M059J (cell line): ENCODE measurements around the genes MON1B and SYCE1L.

- RAMPAGE, long total RNA = no peak
These were observed 1.6 kb downstream of the TMEM170A start for GRCh38 chr16:75462848-75463290.

DNA sequence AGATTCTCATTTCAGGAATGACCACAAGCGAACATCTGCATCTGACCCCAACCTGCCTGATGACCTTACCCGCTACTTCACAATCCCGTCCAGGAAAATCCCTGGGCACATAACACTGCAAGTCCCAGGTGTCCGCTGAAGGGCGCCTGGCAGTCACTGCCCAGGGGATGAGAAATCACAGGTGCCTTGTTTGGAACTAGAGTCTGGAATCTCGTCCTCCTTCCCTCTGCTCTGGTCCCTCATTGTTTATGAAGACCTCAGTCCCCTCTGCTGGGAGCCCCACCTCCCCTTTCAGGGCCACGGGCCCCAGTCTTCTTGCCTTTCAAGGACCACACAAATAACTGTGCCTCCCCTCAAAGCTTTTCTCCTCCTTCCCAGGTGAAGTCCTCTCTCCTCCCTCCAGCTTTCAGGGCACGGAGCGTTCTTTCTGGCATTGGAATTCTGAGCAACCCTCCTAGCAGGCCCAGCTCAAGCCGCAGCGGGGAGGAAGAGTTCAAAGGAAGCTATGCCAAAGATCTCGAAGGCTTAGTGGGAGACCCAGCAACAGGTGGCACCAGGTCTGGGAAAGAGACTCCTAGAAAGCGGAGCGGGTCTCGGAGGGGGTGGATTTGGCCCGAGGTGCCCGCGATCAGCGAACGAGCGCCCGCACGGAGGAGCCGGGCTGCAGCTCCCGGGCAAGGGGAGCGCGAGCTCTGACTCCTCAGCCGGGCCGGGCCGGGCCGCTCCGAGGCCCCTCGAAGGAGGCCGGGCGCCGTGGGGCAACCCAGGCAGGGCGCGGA, 19.6 kb downstream of the CHST5 start:
- RAMPAGE, long total RNA = no peak

GRCh38 chr16:76023028-76023301, 254.2 kb upstream of the CNTNAP4 start:
- RAMPAGE, long total RNA = no peak

DNA sequence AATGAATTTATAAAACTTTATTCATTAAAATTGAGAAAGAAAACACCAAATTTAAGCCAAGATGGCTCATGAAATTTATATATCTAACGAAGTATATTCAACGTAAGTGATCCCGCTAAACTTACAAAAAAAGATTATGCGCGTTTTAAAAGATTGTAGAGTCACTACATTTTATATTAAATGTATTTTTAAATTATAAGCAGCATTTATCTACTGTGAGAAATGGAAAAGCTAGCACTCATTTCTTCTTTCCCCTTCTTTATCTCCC, 232.2 kb downstream of the CNTNAP4 start:
- RAMPAGE, long total RNA = no peak

GRCh38 chr16:77190821-77191441, at the start of gene MON1B:
MON1B (plus strand) TSS chr16:77191190.
- RAMPAGE, long total RNA = no peak

DNA sequence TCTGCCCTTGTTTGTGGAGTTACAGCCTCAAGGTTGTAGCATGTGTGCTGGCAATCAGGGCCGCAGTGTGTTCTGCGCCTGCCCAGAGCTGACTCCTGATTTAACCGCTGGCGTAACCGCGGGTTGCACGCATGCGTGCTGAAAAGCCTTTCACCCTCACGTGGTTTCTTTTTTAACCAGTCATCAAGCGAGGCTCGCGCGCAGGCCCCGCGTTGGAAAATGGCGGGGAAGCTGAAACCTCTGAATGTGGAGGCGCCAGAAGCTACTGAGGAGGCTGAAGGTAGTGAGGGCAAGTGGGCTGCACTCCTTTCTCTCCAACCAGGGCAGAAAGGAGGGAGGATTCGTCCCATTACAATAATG, at the start of gene SYCE1L:
Gene SYCE1L, plus strand, starts transcription at position 176 of the 360 bp plus-strand sequence.
- RAMPAGE, long total RNA = no peak

DNA sequence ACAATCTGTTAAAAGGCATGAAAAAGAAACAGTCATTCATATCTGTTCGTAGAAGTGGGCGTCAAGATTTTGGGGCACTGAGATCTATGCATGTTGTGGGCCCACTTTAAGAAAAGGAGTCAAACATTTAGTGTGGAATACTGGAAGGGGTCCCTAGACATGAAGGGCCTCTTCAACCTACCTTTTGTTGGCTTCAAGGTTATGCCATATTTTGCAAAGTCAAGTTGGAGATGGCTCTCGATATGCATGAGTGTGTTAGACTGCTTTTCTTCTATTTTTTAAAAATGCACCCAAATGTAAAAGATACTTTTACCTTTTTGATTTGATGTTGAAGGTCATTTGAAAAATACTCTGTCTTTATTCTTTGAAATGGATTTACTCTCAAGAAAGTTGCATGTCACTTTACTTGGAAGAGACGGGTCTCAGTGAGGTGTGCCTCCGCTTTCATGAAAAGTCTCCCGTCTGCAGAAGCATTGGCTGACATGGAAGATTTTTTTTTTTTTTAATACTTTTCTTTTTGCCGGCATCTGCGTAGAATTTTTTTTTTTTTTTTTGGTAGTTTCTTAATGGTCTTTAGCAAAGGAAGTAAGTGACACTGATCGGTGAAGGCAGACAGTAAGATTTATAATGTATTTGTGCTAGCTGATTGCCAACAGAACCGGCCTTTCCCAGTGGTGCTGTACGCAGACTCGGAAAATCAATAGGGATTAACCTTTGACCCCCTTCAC, 383.6 kb downstream of the WWOX start:
- RAMPAGE, long total RNA = no peak

DNA sequence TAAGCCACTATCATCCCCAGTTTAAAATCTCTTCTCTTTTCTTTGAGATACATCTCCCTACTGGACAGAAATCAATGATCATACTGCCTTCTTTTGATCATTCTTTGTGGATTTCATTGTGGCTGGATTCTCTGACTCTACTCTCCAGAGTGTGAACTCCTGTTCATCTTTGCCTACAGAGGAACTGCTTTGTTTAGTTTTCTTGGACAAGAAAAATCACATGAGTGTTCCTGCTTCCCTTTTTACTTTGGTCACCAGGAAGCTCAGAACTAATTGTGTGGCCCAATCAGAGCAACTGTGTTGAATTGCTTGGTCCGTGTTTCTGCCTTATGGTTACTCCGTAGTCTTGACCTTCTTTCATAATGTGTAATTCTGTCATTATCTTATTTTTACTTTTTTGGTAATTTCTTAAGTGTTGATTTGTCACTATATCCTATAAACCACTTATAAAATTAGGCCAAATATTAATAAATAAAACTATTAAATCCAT, 97.0 kb downstream of the MAF start:
- RAMPAGE, long total RNA = no peak

DNA sequence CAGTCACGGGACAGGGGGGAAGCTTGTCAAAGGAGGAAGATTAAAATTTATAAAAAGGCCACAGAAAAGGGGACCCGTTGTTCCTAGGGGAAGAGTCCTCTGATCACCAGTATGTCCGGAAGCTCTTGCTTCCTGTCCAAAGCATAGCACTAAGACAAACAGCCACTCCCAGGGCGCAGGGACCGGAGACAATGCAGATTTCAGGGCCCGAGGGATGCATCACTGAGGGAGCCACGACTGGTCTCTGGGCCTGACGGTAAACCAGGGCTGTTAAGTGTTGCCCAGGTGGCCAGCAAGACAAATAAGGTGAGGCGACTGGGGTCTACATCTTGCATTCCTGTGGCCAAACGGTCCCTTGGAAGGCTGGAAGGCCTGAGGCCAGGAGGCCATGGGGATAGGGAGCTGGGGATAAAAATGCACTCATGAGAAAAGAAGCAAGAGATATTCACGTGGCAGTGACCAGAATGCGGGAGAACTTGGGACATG, 95.1 kb downstream of the MAF start:
- RAMPAGE, long total RNA = no peak

DNA sequence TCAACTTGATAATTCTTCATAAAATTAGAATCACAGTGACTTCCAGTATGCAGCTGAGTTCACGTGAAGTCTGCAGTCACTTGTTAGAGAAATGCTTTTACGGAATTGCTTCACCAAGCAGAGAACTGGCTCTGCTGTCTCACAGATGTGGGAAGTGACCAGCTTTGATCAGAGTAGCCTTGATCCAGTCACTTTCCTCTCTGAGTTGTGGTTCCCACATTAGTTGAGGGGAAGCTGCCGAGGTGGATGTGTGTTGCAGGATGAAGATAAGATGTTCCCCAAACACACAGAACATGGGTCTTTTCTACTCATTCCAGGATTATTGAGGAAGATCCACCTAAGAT, 168.7 kb upstream of the MAF start:
- RAMPAGE, long total RNA = no peak

- RAMPAGE, long total RNA = no peak
These were observed 171.5 kb upstream of the MAF start for GRCh38 chr16:79772098-79772396.

DNA sequence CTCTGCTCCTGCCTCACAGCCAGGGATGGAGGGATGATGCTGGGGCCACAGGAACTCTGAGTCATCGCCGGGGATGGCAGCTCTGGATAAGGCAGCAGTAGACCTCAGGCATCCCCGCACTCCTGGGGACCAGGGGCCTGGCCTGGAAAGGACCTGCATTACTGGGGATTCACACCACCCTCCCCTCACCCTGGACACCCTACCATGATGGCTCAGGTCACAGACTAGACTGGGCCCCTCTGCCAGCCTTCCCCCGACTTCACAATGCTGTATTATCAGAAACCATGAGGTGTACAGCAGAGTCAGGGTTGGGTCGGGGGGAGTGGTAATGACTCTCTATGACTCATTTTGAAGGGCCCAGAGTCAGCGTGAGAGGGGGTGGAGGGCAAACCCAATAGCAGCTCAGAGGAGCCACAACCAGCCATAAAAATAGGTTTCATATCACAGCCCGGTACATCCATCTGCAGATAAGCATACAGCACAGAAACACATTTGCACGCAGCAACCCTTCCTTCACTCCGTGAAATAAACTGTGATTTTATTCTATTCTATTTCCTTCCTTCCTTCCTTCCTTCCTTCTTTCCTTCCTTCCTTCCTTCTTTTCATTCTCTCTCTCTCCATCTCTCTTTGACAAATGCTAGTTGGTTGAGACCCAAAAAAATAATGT, 28.8 kb downstream of the DYNLRB2 start:
- RAMPAGE, long total RNA = no peak

- RAMPAGE, long total RNA = no peak
These were observed 3.7 kb downstream of the ATMIN start for GRCh38 chr16:81039296-81039723.

- RAMPAGE, long total RNA = no peak
These were observed 45.1 kb upstream of the GCSH start for GRCh38 chr16:81141361-81141613.

DNA sequence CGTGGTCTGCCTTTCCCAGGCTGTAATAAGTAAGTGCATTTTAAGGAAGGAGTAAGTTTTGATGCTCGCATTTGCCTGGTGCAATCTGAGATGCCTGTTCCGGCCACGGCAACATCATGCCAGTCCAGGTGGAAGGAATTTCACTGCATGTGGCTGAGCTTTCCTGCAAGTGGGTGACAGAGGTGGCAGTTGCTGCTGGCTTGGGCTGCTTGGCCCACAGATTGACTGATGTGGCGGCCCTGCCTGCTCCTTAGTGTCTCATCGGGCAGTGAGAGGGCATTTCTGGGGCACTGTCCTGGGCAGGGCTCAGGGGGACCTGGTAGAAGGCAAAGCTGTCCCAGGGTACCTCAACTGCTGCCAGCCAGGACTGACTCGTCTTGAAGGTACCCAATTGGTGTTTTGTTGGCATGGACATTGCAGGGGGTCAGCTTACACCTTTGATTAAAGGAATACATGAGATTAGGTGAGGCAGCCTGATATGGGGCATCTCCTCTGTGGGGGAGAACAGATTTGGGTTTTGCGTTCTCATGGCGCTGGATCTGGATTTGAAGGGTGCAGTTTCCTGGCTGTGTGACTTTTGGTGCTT, 5.3 kb downstream of the CMIP start:
- RAMPAGE, long total RNA = no peak

DNA sequence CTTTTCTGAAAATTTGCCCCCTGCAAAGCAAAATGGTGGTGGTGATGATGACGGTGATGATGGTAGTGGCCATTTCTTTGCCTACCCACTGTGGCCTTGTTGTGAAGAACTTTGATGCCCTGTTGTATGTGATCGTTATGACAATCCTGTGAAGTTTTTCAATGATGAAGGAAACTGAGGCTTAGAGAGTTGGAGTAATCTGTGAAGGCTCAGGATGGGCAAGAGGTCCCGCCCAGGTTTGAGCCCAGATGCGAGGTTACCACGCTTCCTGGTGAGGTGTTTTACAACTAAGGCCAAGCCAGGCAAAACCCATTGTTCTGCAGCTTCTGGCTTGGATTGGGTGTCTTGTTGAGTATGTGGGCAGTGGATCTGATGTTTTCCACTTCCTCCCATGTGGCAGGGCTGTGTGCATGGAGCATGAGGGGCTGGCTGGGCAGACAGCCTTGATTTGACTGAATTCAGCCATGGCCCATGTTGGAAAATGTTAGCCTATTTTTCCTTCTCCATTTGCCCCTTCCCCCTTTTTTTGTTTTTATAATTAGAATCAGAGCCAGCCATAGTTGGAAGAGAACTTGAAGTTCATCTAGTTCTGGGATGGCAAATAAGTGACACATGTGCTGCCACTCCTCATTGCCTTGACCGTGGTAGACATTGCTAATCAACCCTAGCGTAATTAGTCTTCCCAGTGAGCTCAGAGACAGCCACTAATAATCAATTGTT, 16.3 kb downstream of the CMIP start:
- RAMPAGE, long total RNA = no peak

DNA sequence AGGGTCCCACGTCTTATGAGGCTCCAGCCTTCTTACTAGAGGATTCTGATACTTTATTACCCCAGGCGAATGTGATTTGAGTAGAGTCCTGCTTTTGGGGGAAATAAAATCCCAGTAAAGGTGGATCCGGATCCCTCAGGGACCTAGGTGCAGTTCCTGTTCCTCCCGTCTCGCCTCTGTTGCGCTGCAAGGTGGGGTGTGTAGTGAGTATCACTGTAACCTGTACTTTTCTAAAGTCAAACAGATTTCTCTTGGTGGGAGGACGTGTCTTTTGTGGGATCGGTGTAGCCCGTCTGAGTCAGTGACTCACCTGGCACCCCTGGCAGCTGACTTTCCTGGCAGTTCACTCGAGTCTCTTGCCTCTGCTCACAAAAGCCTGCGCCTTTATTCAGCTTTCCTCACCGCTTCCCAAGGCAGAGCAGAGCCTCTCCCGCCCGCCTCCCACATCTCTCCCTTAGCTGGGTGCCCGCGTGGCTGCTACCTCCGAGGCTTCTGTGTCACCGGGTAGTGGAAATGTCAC, 85.7 kb downstream of the CMIP start:
- RAMPAGE, long total RNA = no peak

GRCh38 chr16:81542749-81543014, 98.1 kb downstream of the CMIP start:
- RAMPAGE, long total RNA = no peak

- RAMPAGE, long total RNA = no peak
These were observed 160.4 kb downstream of the CMIP start for GRCh38 chr16:81604851-81605537.

GRCh38 chr16:81607134-81608045, 162.8 kb downstream of the CMIP start:
- RAMPAGE, long total RNA = no peak